Parotid gland (tissue), 1 donor: ENCODE data around the genes VPREB3 and DERL3.

GRCh38 chr22:23197663-23198629, 17.6 kb downstream of the BCR start:
- PRO-cap, result no peak

GRCh38 chr22:23216348-23217306, 36.3 kb downstream of the BCR start:
- PRO-cap, result no peak

- PRO-cap, result unidirectional peak, plus-strand start at chr22:23217910
Observed at GRCh38 chr22:23217560-23218102, 37.3 kb downstream of the BCR start.

DNA sequence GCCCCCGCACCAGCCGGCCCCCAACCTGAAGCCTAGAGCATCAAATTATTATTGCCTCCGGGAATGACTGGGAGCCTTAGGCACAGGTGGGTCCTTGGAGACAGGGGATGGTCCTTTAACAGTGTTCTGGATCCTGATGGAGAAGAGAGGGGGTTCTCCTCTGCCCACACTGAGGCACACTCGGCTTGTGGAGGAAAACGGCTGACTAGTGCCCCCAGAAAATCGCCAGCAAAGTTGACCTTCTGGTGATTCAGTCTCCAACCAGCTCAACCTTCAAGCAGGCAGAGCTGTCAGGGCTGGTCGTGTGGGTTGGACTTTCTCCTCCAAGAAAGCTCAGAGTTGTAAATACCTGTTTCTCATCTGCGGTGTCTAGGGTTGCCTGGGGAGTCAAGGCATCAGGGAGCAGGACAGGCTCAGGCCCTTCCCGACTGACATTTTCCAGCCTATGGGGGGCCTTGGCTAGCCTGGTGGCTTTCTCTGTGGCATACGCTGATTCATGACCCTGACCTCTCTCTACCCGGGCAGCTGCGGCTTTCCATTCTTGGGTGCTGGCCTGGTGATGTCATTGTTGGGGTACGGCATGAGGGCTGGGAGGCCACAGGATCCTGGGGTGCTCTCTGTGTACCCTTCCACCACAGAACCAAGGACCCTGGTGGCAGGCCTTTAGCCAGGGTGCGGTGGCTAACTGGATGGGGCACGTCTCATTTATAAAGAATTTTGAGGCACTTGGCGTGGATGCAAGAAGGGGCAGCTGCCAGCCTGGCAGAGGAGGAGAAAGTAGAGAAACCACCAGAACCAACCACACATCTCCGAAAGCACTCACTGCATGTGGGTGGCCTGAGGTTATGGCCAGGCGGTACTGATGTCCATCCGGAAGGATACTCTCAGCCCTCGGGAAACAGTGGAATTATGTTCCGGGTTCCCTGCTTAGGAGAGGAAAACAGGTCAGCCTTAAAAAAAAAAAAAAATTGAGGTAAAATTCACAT, 64.8 kb downstream of the BCR start:
- PRO-cap, result no peak

DNA sequence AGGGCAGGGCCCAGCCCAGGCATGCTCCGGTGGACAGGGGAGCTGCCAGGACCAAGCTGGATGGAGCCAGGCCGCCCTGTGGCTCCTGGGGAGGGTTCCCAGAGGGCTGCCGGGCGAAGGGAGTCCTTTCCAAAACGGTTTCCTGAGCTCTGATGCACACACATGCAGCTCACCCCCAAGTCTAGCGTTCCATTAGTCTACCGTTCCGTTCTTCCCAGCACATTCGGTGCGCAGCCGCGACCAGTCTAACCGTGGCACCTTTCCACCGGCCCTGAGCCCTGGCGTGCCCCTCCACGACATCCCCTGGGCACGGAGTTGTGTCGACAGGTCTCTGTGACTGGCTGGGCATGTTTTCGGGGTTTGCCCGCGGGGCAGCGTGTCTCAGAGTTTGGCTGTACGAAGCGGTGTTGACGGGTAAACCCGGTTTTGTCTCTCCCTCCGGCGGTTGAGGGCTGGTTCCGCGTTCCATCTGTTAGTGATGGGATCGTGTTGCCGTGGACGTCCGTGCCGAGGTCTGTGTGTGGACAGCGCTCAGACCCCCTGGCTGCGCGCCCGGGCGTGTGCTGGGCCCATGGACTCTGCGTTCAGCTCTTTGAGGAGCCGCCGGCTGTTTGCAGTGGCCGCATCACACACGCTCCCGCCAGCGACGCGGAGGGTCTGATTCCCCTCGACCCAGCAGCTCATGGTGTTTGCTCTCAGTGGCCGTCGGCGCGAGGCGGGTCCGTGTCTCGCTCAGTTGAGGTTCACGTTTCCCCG, 121.2 kb downstream of the IGLL1 start:
- PRO-cap, result no peak

- PRO-cap, result no peak
Observed at GRCh38 chr22:23754280-23754657, at the start of gene VPREB3. TSS of gene VPREB3 (minus strand) at chr22:23754425.

DNA sequence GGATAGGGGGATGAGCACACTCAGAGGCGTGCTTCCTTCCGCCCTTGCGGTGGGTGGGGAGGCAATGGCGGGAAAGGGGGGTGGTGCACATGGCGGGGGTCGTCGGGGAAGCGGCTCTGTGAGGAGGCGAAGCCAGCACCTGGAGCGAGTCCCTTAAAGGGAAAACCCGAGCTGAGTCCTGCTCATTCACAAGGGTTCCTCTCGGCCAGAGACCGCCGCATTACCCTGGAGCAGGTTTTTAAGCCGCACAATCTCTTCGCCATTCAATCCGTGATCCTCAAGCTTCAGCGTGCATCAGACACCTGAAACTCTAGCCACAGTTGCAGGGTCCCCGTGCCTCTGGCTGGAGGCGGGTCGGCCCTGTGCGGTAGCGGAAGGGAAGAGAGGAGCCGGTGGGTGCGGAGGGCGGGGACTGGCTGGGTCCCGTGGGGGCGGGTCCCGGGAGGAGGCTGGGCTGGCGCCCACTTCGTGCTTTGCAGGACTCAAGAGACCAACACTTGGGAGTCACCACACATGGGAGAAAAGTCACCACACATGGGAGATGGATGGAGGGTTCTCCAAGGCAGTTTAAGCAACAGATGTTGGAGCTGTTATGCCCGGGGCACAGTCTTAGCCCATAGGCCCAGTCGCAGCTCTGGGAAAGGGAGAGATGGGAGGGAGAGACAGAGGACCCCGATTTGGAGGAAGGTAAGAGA, 717 bp downstream of the C22orf15 start:
- PRO-cap, result no peak

DNA sequence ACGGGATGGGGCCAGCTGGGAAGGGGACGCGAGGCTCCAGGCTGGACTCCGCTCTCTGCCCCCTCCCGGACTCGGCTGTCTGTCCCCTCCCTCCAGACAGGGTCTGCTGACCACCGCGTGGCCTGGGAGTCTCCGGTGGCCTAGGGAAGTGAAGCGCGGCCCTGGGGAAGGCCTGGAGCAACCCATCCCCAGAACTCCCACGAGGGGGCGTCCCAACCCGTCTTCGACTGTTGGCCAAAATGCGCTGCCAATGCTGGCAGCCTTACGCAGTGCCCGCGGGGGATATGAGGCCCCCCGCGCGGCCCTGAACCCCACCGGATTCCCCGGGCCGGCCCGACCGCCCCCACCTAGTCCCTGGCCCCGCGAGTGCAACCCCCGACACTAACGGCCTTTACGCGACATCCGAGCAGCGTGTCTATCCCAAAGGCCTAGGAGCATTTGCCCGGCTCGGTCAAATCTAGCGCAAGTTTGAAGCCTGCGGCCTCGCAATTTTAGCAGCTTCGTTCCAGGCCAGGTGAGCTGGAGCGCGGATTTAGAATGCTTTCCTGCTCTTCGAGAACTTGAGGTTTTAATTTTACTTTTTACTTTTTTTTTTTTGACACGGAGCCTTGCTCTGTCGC, 618 bp upstream of the CHCHD10 start:
- PRO-cap, result no peak

- PRO-cap, result no peak
Observed at GRCh38 chr22:23816537-23817049, 22.2 kb downstream of the DERL3 start.

- PRO-cap, result no peak
Observed at GRCh38 chr22:23838642-23839624, at the start of gene DERL3. TSS of gene DERL3 (minus strand) at chr22:23839006.

GRCh38 chr22:23895343-23895977, 1.3 kb downstream of the MIF start:
- PRO-cap, result no peak

DNA sequence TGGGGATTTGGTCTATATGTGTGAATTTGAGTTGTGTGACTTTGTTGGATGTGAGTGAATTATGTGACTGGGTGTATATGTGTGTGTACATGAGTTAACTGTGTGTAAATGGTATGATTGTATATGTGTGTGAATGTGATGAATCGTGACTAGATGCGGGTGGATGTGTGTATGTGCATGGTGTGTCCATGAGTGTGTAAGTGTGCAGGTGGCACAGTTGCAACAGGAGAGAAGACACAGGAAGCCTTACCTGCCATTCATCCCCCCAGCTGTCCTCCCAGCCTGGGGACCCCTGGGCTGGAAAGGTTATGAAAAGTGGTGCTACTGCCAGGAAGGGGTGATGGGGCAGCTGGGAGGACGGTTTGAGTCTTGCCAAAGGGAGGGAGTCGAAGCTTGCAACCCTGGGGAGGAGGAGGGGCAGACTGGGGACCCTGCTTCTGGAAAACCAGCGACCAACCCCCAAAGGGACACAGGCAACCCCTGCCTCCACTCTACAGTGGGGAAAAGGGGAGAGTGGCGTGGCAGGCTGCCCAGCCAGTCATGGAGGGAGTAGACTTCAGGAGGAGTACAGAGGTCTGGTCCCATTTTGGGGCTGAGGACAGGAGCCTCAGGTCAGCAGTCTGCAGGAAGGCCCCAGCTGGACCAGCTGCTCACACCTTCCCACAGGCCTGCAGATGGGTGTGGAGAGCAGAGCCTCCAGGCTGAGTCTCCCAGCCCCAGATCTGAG, 3.5 kb downstream of the DDT start:
- PRO-cap, result no peak

GRCh38 chr22:24050732-24051209, 39.7 kb downstream of the CABIN1 start:
- PRO-cap, result no peak

GRCh38 chr22:24150297-24150610, 31.0 kb upstream of the SUSD2 start:
- PRO-cap, result no peak

DNA sequence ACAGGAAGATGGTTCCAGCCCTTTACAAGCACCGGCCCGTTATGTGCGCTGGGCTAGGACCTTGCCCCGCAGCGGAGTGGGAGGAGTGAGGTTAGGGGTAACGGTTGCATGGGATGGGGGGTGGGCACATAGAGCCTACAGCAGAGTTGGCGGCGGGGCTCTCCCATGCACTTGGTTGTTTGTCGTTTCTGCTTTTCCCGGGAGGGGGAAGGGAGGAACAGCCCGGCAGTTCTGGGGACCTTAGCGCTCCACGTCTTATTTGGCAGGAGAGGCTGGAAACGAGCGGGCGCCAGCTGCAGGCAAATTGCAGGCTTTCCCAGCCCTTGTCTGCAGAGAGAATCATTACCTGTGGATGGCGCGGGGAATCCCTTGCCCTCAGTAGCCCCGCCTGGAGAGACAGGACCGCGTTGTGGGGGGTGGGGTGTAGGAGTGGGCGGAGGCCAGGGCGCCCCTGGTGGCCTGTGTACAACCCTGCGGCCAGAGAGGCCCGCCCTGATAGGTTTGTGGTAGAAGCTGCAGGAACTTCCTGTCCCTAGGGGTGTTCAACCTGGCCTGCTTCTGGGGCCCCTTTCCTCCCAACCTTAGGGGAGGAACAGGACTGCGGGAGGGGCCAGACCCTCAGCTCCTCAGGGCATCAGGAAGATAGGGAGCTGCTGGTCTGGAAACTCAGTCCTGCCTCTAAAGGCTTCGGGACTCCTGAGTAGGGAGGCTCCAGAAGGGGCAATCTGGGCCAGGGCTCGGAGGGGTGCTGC, 24.5 kb upstream of the SUSD2 start:
- PRO-cap, result no peak

GRCh38 chr22:24176360-24176928, 4.8 kb upstream of the SUSD2 start:
- PRO-cap, result no peak

- PRO-cap, result no peak
Observed at GRCh38 chr22:24195755-24195990, 14.4 kb downstream of the SUSD2 start.

GRCh38 chr22:24292135-24292595, 21.5 kb downstream of the SPECC1L start:
- PRO-cap, result no peak

DNA sequence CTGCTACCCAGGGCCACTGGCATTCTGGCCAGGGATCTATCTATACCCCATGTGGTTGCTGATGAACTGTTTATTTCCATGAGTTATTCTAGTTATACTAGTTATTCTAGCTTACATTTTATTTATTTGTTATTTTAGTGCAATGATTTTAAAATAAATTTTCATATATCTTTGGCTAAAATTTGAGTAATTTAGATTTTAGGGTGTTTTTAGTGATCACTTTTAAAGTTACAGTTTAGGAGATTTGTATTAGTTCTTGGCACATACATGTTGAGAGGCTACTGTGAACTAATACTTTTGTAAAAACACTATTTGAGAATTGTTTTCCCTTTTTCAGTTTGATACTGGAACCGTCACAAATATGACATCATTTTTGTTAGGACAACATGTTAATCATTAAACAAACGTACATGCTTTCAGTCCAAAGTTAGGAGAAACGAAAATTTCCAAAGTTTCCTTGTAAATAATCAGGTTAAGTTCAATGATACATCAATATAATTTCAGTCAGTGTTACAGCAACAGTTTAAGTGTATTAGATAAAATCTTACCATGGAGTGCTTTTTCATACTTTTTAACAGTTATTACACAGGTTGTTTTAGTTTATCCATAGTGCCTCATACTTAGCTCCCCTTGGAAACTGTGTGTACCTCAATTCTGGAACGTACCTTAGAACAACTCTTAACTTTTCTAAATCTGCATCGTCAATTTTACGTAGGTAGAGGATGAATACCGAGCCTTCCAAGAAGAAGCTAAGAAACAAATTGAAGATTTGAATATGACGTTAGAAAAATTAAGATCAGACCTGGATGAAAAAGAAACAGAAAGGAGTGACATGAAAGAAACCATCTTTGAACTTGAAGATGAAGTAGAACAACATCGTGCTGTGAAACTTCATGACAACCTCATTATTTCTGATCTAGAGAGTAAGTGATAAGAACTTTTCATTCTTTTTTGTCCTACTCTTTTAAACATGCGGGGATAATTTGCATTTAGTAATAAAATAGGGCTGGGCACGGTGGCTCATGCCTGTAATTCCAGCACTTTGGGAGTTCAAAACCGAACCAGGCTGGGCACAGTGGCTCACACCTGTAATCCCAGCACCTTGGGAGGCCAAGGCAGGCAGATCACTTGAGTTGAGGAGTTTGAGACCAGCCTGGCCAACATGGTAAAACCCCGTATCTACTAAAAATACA, 53.3 kb downstream of the SPECC1L start:
- PRO-cap, result no peak

- PRO-cap, result no peak
Observed at GRCh38 chr22:24499285-24499545, 4.1 kb downstream of the UPB1 start.